Ureter (tissue), 1 donor: ENCODE measurements around the gene GSX1.

- PRO-cap: no peak
Observed at GRCh38 chr13:26997322-26997932, 174.2 kb downstream of the USP12 start.

DNA sequence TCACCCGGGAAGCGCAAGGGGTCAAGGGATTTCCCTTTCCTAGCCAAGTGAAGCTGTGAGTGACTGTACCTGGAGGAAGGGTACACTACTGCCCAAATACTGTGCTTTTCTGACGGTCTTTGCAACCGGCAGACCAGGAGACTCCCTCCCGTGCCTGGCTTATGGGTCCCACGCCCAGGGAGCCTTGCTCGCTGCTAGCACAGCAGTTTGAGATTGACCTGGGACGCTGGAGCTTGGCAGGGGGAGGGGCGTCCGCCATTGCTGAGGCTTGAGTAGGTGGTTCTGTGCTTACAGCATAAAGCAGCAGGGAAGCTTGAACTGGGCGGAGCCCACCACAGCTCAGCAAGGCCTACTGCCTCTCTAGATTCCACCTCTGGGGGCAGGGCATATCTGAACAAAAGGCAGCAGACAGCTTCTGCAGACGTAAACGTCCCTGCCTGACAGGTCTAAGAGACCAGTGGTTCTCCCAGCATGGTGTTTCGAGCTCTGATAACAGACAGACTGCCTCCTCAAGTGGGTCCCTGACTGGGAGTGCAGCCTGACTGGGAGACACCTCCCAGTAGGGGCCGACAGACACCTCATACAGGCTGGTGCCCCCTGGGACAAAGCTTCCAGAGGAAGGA is 45.8 kb downstream of the USP12 start:
- PRO-cap: no peak

DNA sequence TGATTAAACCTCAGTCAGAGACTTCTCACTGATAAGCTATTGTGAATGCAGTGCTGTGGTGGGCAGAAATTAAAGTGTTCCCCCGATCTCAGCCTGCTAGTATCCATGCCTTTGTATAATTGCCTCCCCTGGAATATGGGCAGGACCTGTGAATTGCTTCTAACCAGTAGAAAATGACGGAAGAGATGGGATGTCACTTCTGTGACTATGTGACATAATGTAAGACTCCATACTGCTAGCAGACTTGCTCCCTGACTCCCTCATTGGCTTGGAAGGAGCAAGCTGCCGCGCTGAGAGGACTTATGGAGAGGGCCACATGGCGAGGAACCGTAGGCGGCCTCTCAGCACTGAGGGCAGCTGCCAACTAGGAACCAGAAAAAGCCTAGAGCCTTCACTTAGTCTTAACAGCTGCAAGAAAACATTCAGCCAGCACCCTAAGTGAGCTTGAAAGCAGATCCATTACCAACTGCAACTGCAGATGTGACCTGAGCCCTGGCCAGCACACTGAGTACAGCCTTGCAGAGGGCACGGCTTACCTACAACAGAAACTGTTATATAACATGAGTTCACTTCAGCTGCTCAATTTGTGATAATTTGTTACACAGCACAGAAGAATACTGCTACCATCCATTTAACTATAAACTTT is 33.9 kb downstream of the USP12 start:
- PRO-cap: no peak

GRCh38 chr13:27404516-27405291 is 19.7 kb upstream of the GTF3A start:
- PRO-cap: no peak

GRCh38 chr13:27441834-27443257 is 8.0 kb downstream of the MTIF3 start:
- PRO-cap: no peak

DNA sequence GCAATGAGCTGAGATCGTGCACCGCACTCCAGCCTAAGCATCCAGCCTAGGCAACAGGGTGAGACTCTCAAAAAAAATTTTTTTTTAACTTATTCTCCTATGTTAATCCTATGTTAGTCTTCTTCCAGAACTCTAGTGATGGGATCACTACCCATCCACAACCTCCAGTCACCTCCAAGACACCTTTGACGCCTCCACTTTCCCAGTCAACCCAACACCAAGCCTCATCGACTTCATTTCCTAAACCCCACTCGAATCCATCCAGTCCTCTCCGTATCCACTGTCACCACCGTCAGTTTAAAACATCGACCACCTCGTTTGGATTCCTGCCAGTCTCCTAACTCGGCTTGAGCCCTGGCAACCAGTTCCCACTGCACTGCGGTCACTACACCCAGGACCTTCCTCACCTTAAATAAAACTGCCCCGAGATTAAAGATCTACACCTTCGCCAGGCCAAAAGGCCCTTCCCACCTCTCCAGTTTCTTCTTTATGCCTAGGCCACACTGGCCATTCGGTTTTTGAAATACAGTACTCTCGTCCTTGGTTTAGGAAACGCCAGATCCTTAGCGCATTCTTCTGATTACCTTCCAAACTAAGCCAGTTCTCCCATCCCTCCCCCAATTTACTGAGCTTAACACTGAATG is 1.3 kb downstream of the MTIF3 start:
- PRO-cap: no peak

DNA sequence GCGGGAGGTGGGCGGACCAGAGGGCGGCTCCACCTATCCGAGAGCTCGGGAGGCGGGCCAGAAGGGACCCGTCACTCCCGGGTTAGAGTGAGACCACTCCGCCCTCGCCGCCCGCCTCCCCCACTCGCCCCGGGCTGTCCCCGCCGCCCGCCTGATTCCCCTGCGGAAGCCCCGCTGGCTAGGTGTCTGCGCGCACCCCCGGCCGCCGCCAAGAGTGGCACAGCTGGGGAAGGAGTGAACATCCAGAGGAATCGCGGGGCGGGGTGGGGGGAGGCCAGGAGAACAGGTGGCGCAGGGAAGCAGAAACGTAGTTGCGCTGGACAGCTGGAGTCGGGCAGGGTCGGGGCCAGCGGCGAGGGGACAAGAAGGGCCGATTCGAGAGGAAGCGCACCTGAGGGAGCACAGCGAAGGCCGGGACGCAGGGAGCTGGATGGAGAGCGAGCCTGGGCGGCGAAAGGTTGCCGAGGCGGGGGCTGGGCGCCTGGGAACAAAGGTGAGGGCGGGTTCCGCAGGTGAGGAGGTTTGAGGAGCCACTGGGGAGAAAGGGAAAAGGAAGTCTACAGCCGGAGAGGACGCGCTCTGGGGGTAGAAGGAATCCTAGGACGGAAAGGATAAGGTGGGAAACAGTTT is 434 bp upstream of the LNX2 start:
- PRO-cap: bidirectional peak, plus-strand start at position 96 of the sequence, minus-strand start outside the sequence

- PRO-cap: no peak
Observed at GRCh38 chr13:27727488-27727807, 64.8 kb upstream of the GSX1 start.

GRCh38 chr13:27747527-27747726 is 44.9 kb upstream of the GSX1 start:
- PRO-cap: no peak

DNA sequence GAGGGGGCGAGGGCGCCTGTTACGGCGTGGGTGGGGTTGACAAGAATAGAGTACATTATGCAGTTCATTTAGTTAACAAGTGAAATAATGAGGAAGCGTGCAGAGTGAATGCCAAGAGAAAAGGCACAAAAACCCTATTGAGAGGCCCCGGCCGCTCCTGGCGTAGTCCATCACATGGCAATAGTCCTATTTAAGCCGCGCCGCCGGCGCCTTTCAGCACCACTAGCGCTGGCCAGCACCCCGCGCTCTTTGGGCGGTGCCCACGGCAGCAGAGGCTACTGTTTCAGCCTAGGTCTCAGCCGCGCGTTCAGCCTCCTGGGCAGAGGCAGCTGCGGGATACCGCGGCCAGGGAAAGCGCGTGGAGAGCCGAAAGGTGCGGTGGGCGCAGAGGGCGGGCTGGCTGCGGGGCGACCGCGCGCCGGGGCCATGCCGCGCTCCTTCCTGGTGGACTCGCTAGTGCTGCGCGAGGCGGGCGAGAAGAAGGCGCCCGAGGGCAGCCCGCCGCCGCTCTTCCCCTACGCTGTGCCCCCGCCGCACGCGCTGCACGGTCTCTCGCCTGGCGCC is at the start of gene GSX1:
TSS of gene GSX1 (plus strand) at position 219 of the 564 bp plus-strand sequence.
- PRO-cap: no peak

- PRO-cap: no peak
Observed at GRCh38 chr13:27917070-27917895, 2.5 kb upstream of the PDX1 start.

GRCh38 chr13:27920867-27921808 is 1.3 kb downstream of the PDX1 start:
- PRO-cap: no peak

DNA sequence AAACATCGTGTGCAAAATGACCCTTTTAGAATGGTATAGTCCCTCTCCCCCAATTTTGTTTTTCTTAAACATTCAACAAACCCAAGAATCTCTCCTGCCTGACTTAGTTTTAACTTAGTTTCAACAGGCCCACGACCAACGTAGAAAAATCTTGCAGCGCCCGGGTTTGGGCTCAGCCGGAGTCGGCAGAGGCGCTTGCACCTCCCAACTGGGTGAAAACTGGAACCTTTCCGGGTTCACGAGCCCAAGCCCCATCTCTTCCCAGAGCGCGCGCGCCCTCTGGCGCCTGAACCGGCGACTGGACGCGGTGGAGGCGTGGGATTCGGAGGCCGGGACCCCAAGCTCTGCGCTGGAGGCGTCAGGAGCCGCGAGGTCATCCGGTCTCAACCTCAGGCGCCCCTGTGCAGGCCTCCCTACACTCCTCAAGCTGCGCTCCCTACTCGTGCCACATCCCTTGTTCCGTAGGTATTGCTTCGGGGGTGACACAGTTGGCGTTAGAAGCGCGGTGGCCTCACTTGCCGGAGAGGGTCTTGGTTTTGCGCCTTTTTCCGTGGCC is 8.9 kb downstream of the CDX2 start:
- PRO-cap: no peak

DNA sequence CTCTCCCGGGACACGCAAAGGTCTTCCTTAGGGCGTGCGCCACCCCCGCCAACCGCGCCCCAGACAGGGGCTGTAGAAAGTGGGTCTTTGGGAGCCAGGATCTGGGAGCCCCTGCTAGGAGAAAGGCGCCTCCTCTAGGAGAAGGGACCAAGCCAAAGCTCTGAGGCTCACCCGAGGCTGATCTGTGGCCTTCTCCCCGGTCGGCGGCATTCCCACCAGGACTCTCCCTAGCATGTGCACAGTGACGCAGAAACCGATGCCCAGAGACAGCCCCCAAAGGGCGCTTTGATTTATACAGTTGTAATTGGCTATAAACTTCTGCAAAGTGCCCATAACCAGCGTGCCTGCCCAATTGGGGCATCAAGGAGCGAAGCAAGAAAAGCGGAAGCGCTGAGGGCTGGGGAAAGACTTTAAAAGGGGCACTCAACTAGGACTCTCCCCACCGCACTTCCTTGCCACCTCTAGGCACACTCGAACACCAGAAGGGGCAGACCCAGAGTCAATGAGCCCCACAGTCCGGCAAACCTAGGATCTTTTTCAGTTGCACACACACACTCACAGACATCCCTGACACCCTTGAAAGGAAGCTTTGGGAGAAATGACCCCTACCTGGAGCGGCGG is 1.9 kb downstream of the CDX2 start:
- PRO-cap: no peak

GRCh38 chr13:28136714-28137486 is 1.4 kb upstream of the PAN3 start:
- PRO-cap: no peak

- PRO-cap: no peak
Observed at GRCh38 chr13:28195285-28195871, 57.0 kb downstream of the PAN3 start.

DNA sequence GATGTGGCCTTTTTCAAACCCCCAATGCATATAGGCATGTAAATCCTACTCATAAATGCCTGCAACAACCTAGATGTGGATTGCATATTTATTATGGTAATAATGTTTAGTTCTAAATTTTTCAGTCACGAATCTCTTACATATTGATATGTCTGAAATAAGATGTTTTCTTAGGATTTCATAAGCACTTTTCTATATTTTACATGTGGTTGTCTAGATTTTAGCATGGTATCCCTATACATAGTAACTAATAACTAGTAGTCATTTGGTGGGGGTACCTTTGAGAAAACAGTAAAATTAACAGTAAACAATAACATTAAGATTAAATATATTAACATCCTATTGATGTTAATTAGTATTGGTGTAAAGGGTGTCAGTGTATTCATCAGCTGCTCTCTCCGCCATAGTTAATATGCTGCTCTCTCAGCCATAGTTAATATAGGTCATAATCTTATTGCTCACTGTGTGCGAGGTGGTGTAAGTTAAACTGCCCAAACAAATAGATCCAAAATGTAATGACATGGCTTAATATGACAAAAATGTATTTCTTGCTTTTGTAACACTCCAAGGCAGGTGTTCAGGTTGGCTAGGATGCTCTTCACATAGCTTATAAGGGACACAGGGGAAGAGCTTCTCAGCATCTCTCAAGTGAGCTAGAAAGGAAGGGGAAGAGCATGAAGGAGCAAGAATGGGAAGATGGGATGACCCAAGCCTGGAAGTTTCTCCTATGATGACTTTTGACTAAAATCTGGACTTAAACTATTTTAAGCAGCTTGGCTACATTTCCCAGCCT is 90.2 kb downstream of the PAN3 start:
- PRO-cap: no peak

DNA sequence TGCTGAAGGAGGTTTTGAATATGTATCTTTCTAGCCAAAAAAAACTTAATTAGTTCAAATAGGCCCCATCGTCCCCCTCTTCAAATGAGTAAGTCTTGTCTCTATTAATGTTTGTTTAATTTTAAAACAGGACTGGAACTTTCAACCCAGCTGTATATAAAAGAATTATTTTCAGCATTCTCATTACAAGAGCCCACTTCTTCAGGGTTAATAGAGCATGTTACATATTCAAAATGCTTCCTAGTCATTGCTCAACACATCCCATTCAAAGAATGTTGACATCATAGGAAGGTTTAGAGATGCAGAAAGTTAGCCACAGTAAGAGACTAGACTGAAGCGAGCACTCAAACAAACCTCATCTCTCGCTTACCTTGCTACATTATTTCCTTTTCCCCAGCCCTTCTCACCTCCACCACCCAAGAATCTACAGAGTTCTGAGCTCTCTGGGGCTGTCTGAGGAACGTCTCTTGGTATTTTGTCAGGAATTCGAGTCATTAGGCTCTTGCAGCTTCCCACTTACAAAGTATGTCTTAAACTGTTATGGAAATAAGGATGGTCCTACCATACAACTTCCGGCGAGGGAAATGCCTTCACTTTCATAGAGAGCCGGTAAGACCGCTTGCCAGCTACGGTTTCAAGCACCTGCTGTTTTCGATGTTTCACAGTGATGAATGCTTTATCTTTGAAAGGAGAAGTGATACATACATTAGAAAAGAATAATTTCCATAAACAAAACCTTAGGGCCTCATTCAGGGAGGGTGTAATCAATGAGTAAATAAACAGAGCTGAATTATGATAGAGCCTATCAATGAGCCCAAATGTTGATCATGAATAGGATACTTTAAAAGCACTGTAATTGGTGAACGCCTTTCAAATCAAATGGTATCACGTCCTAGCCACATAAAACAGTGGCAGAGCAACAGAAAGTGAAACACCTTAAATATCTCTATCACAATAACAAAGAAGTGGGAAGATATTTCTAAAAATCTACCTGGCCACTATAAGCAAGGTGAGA is 65.1 kb downstream of the FLT1 start:
- PRO-cap: no peak

DNA sequence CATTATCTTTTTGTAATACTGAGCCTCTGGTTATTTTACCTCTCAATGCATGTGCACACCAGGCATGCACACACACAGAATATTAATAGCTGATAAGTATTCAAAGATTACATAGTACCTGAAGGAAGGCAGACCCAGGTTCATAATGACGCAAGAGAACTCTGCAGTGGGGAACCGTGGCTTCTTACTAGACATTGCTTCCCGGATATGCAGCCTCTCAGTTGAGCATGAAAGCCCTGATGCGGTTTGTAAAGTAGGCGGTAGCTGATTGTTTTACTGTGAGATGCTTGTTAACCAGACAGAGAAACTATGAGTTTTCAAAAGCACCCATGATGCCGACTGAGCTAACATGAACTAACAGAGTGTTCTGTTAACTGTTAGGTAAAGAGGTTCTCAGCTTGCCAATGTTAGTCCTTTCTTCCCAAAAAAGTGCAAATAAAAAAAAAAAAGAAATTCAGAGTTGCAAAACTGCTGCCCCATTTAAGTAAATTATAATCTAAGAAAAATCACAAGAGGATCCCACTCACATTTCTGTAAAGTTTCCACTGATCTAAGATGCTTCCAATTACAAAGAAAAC is 2.3 kb downstream of the FLT1 start:
- PRO-cap: no peak

- PRO-cap: no peak
Observed at GRCh38 chr13:28741185-28741513, 22.4 kb upstream of the SLC46A3 start.